Neutrophil (primary cell): ENCODE data around the gene LMX1A.

- PRO-cap, result no peak
Measured at GRCh38 chr1:163440234-163440655, 118.5 kb downstream of the NUF2 start.

GRCh38 chr1:163927999-163928341, 606.2 kb downstream of the NUF2 start:
- PRO-cap, result no peak

DNA sequence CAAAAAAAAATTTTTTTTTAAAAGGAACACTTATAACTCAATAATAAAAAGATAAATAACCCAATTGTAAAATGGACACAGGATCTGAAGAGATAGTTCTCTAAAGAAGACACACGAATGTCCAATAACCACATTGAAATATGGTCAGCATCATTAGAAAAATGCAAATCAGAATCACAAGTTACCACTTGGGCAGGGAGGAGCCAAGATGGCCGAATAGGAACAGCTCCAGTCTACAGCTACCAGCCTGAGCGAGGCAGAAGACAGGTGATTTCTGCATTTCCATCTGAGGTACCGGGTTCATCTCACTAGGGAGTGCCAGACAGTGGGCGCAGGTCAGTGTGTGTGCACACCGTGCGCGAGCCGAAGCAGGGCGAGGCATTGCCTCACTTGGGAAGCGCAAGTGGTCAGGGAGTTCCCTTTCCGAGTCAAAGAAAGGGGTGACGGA, 100.0 kb upstream of the PBX1 start:
- PRO-cap, result no peak

DNA sequence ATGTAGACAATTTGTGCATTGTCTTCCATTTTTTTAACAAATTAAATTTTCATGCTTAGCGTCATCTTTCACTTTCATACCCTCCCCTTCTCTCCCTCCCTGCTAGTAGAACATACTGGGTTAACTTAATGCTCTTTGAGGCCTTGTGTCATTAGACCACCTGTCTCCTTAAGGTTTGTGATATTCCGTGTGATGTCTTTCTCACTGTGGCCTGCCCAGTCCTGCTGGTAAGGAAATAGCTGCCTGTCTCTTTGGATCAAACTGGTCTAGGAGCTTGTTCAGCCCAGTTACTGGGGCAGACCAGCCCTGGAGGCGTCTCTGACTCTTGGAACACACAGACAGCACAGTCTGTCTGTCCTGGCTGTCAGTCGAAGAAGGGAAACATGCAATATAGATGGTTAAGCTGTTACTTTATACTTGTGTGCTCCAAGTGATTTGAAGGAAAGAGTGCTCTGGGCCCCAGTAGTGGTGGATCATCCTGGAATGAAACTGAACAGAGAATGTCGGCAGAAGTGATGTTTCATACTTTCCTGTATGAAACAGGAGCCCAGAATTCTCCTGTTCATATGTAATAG, 20.4 kb downstream of the PBX1 start:
- PRO-cap, result no peak

- PRO-cap, result no peak
Measured at GRCh38 chr1:164608372-164608776, 49.4 kb downstream of the PBX1 start.

GRCh38 chr1:164650094-164651044, 91.4 kb downstream of the PBX1 start:
- PRO-cap, result no peak

- PRO-cap, result no peak
Measured at GRCh38 chr1:164694566-164694766, 135.5 kb downstream of the PBX1 start.

DNA sequence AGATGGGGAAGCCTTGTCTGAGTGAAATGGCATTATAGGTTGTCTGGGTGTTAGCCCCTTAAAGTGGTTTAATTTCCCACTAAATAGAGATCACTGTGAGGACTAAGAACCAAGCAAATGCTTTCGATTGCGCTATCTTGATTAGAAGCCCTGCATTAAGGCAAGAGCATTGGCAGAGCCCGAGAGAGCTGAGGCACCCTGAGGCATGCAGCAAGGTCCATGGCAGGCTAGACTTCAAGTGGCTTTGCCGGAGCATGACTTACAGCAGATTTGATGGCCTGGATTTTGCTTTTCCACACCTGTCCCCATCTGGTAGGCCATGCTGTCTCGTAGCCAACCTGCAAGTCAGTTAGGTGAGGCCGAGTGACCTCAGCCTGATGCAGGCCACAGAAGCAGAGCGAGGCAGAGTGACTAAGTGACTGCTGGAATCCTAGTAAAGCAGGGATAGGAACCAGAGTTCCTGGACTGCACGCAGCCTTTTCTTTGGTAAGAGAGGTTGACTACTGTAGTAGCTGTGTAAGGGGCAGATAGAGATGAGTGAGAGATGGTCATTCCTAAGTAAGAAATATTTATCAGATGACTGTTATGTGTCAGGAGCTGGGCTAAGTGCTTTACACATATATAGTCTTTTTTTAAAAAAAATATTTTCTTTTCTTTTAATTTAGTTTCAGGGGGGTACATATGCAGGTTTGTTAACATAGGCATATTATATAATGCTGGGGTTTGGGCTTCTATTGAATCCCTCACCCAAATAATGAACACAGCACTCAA, 149.0 kb downstream of the PBX1 start:
- PRO-cap, result no peak

GRCh38 chr1:164861884-164862294, 302.9 kb downstream of the PBX1 start:
- PRO-cap, result no peak

GRCh38 chr1:165234969-165236317, 121.1 kb downstream of the LMX1A start:
- PRO-cap, result no peak

DNA sequence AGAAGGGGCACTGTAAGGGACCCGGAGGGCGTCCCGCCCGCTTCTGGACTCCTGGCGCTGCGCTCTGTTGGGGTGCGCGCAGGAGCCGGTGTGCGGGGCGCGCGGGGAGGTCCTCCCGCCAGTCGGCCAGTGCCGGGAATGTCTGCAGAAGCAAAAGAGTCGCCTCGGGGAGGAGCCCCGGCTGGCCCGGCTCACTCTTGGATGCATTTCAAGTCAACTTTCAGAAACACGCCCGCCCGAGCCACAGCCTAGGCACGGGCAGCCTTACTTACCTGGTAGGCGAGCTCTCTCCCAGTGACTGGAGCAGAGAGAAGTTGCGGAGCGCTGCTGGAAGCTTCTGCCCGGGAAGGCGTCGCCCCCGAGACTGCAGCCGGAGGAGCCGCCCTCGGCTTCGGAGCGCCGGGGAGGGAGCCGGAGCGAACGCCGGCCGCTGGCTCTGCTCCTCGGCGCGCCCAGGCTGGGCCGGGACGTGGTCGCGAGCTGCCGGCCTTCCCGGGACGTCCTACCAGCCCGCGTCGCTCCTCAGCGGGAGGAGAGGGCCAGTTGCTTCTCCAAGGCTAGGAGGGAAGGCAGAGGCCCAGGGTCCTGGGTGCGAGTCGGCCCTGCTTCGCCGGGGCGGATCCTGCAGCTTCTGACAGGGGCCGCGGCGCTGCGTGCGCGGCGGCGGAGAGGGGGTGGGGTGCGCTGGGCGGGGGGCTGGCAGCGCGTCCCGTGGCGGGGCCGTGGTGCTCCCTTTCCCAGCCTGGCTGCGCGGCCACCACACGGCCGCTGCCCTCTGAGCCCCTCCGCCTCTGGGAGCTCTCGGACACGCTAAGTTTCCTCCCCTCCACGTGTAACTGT, at the start of gene LMX1A:
LMX1A (minus strand) TSS at position 633 of the 840 bp plus-strand sequence.
- PRO-cap, result no peak

DNA sequence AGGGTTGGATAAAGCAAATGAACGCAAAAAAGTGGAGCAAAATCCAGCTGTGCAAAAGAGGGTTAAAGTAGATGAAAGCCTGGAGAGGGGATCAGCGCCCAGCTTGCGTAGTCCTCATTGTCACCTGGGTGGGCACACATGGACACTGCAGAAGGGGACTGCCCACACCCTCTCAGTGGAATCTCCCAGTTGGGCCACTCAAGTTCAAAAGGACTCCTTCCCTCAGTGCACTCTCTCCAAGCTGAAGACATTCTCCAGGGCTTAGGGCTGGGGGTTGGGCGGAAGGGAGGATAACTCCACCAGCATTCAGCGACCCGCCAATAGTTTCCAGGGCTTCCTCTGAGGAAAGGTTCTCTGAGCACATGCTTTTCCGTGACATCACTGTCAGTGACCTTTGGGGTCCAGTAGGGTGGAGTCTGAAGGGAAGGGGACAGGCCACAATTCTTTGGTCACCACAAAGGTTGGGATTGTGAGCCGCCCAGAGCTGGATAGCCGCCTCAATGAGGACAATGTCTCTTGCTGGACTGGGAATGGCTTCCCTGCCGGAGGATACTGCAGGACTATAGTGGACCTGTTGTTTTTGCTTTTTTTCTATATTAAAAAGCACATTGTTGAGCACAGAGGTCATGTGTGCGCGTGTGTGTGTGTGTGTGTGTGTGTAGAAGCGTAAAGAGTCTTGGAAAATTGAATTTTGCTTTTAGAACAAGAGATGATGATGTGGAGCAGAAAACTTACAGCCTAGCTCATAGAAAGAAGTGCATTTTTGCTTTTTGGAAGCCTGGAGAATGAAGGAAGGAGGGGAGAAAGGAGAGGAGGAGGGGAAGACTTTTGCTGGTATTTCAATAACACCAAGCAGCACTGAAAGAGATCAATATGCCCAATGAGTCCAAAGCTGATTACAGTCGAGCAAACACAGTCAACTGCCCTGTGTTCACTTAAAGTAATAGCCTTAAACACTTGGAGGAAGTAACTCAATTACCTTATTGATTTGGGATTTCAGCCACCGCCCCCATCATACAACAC, 22.9 kb upstream of the RXRG start:
- PRO-cap, result no peak

GRCh38 chr1:165539843-165540242, 4.0 kb upstream of the LRRC52 start:
- PRO-cap, result no peak

DNA sequence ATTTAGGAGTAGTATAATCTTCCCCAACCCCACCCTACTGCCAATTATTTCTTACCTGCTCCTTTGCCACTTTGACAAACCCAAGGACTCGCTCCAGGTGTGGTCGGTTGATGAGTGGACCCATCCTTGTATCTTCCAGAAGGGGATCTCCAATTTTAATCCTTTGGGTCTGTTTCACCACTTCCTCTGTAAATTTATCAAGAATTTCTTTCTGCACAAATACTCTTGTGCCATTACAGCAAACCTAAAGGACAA, 29.2 kb downstream of the ALDH9A1 start:
- PRO-cap, result no peak

DNA sequence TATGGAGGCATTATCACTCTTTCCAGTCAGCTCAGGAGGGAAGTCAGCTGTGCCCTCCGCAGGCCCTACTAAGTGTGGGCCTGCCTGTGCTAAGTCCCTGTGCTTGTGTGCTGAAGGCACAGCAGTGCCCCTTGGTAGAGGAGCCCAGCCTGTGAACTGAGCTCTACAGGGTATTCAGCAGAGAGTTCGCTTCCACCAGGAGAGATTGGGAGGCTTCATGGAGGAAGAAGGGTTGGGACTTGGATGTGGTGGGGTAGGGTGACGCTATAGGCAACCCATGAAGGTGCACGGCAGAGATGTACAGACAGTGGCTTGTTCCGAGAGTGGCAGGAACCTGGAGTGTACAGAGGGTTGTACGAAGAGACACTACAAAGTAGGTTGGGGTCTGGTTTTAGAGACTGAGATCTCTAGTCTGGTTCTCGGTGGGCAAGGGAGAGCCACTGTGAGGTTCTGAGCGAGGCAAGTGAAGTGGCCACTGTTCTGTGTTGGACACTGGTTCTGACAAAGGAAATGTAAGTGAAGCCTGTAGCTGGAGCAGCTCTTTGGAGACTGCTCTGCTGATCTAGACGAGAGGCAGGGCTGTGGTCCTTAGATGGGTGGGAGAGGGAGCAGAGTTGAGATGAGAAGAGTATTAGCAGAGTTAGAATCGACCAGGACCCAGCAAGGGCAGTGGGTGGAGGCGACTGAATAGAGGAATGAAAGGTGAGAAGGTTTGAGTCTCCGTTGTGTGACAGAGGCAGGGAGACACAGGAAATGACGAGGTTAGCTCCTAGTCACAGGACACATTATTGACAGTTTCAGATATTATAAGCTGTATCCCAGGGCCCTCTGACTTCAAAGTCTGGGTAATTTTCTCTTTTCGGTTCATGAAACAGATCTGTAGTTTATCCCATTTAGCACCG, 69.6 kb downstream of the UCK2 start:
- PRO-cap, result no peak

- PRO-cap, result no peak
Measured at GRCh38 chr1:165898623-165899030, 71.2 kb downstream of the UCK2 start.

DNA sequence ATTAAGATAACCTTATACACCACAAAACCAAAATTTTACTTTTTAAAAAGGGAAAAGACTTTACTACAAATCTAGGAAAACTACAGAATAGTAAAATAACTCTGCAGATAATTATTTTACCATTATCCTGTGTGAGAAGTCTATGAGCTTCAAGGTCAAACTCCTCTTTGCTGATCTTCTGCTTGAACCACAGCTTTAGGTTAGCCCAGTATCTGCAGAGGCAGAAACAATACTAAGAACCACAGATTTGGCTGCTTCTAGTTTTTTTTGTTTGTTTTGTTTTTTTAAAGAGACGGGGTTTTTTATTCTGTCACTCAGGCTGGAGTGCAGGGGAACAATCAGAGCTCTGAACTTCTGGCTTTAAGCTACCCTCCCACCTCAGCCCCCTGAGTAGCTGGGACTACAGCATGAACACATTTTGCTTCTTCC, 6.4 kb downstream of the TADA1 start:
- PRO-cap, result no peak

DNA sequence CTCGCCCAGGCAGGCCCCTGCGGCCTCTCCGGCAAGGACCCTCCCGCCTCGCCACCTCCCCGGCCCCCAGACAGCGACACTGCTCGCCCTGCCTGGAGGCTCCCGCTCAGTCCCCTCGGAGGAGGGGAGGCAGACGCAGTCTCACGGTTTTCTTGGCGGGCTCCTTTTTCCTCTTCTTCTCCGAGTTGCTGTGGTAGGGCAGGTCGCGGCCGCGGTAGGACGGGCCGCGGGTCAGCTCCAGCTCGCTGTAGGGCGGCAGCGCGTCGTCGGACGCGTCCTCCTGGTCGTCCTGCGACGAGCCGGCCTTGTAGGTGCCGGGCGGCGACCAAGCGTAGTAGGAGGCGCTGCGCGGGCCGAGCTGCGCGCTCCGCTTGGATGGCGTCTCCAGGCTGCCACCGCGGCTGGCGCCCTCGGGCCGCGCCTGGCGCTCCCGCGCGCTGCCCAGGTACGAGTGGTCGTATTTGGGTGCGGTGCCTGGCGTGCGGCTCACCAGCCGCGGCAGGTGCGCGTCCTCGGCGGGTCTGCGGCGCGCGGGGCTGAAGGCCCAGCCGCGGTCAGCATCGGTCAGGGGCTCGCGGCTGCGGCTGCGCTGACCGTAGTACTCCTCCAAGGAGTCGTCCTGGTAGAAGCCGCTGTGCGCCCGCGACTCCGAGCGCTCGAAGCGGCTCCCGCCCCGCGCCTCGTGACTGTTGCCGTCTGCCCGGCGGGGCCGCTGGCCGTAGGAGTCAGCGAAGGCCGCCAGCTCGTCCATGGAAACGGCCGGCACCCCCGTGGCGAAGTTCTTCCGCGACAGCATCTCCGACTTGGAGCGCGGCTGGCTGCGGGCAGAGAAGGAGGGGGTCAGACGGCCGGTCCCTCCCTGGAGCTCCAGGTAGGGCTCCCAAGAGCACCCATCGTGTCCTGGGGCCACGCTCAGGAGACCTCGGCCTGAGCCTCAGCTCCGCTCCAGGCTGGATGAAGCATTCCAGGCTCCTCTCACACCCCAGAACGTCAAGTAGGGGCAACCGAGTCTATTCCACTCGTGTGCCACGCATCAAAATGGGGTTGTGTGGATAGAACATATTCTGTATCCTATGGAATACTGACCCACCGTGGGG, 44.8 kb upstream of the TADA1 start:
- PRO-cap, result no peak

DNA sequence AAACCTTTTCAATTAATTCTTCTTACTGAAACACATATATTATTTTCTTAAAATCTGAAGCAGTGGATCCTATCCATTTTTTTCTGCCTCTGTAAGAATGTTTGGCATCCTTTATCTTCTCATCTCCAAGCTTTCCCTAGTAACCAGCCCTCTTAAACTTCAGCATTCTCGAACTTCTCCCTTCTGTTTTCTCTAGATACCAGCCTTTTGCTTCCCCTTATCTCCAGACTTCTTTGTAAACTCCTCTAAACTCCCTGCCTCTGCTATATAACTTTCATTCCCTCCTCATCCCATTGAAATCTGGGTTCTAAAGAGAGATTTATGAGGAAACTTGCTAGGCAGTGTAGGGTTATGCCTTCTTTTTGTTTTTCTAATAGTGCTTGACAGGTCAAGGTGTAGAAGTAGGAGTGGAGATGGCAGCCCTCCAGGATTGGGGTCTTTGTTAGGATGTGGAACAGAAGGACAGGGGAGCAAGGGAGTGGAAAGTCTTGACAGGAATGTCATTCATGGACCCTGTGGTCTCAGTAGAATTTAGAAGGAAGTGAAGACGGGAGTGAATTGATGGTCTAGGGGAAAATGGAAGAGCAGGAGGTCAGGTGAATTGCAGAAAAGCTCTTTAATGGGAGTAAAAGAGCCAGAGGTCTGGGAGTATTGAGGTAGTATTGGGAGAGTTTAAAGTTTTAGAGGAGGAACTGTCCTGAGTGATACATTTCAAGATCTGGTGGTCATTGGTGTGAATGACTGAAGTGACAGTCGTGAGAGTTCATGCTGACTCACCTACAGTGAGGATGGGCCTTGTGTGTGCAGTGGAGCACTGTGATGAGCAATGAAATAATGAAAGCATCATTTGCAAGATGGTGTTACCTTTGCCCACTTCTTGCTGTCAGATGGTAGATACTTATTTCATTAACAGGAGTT, 28.6 kb downstream of the POU2F1 start:
- PRO-cap, result no peak

DNA sequence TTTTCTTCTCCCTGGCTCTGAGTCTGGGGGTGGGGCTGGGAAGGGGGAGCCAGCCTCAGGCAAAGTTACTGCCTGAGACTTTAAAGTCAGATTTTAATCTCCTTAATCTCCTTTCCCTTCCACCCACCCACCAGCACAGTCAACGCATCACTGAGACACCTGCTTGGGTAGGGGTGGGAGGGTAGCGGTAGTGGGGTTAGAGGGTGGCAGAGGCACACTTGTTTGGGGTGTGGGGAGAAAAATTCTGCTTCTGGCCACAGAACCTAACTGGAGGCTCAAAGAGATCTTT, 44.2 kb downstream of the CD247 start:
- PRO-cap, result no peak